Peripheral blood mononuclear cell (primary cell): ENCODE measurements around a stretch of chr3.

DNA sequence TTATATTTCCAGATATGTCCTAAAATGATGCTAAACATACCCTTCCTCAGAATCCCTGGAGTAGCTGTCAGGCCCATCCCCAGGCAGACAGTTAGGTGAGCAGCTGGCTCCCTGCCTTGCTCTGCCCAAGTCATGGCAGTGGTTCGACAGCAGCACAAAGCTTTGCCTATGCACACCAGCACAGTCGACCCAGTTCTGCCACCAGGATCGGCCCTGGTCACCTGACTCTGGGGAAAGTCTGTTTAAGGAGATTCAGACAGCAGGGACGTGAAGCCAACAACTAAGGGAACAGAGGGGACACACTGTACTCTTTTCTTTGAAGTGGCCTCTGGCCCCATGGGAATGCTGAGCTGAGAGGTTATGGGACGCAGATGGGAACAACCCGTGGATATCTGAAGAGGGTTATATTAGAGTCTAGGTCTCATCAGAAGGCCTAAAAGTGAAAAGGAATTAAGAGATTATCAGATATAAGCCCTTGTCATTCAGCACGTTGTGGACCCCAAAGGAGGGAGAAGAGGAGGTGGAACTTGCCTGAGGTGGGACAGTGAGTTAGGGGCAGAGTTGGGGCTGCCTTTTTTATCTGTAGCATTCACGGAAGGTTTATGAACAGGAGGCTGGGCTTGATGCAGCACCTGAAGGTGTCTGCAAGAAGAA, 134.8 kb downstream of the CHDH start:
- PRO-cap, 8 experiments = no peak in any of the 8 experiments

- PRO-cap, 8 experiments = no peak in any of the 8 experiments
Observed at GRCh38 chr3:53816013-53816842, 30.0 kb downstream of the CHDH start.

DNA sequence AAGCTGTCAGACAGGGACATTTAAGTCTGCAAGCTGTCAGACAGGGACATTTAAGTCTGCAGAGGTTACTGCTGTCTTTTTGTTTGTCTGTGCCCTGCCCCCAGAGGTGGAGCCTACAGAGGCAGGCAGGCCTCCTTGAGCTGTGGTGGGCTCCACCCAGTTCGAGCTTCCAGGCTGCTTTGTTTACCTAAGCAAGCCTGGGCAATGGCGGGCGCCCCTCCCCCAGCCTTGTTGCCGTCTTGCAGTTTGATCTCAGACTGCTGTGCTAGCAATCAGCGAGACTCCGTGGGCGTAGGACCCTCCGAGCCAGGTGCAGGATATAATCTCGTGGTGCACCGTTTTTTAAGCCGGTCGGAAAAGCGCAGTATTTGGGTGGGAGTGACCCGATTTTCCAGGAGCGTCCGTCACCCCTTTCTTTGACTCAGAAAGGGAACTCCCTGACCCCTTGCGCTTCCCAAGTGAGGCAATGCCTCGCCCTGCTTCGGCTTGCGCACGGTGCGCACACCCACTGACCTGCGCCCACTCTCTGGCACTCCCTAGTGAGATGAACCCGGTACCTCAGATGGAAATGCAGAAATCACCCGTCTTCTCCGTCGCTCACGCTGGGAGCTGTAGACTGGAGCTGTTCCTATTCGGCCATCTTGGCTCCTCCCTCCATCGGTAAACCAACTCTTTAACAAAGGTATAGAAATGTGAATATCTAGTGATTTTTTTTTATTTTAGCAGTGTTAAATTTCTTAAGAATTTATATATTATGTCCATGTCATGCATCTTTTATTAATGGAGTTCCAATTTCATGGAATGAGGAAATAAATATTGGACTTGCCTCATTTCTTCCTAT, 35.7 kb upstream of the SELENOK start:
- PRO-cap, 8 experiments = no peak in any of the 8 experiments

GRCh38 chr3:54225888-54226205, 103.5 kb downstream of the CACNA2D3 start:
- PRO-cap, 8 experiments = no peak in any of the 8 experiments

DNA sequence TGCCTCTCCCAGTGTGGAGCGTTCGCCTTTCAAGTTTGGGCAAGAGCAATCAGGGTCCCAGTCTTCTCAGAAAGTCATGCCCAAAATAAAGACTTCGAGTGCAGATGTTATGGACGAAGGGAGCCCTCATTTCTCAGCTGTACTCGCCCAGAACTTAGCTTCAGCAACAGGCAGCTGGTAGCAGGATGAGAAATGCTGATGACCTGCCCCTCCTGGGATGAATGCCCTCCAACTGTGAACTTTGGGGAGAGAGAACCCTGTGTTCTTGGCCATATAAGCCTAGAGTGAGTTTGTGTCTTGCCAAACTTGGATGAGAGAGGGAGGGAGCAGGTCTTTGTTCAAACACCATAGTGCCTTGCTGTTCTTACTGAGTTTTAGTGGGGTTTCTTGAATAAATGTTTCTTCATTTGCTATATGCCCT, 400.3 kb downstream of the LRTM1 start:
- PRO-cap, 8 experiments = no peak in any of the 8 experiments

GRCh38 chr3:54953968-54954533, 26.2 kb upstream of the LRTM1 start:
- PRO-cap, 8 experiments = no peak in any of the 8 experiments

DNA sequence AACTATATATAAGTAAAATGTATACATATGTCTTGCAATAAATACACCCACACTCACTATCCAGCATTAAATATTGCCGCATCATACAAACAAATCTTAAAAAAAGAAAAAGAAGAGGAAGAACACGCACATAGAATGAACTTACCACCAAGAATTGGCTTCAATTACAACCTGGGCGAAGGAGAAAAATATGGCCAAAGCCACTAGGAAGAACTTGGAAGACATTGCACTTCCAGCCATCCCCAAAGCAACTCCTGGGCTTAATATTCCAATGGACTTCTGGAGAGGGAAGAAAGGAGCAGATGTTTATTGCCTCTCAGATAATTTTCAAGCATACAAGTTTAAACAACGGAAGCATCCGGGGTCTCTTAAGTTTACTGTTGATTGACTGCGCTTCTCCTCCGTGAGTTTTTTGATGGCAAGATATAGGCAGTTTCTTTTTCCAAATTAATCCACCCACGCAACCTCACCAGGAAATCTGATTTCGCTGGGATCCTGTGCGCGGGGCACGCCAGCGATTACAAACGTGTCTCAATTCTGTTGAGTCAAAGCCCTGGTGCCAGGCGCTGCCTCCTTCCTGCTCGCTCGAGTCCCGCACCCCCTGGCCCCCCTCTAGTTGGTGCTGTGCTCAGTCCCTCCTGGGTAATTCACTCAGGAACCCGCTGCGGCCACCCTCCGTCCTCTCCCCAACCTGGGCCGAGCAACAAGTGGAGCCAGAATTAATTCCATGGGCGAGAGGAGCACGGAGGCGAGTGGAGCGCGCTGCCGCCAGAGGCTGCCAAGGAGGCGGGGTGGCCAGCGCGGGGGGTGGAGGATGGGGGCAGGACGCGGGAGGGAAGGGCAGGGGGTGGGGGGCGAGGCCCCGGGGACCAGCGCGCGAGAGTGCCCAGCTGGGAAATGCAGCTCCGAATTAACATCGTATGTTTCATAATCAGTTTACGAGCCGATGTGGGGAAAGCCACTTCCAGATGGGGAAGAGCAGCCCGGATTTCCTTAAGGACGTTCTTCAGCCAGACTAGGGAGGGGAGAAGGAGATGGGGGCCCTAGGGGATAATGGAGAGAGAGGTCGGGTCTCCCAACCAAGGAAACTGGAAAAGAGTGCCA, 6.1 kb downstream of the WNT5A start:
- PRO-cap, 8 experiments = no peak in any of the 8 experiments

GRCh38 chr3:55483431-55484078, 3.6 kb downstream of the WNT5A start:
- PRO-cap, 8 experiments = no peak in any of the 8 experiments

GRCh38 chr3:55597747-55598264, 110.7 kb upstream of the WNT5A start:
- PRO-cap, 8 experiments = no peak in any of the 8 experiments

DNA sequence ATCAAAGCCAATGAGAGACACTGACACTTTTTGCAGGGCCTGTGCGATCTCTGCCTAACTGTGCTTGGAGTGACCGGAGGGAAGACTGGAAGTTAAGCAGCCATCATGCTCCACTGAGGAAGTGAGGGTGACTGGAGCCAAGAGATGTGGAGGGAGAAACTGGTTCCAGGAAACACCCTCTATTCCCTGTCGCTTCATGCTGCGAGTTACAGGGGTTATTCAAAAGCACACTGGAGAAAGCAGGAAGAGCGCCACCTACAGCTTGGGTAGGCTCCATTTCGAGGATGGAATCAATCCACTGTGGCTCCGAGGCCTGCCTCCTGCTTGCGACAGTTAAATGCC, 122.2 kb upstream of the WNT5A start:
- PRO-cap, 8 experiments = no peak in any of the 8 experiments

DNA sequence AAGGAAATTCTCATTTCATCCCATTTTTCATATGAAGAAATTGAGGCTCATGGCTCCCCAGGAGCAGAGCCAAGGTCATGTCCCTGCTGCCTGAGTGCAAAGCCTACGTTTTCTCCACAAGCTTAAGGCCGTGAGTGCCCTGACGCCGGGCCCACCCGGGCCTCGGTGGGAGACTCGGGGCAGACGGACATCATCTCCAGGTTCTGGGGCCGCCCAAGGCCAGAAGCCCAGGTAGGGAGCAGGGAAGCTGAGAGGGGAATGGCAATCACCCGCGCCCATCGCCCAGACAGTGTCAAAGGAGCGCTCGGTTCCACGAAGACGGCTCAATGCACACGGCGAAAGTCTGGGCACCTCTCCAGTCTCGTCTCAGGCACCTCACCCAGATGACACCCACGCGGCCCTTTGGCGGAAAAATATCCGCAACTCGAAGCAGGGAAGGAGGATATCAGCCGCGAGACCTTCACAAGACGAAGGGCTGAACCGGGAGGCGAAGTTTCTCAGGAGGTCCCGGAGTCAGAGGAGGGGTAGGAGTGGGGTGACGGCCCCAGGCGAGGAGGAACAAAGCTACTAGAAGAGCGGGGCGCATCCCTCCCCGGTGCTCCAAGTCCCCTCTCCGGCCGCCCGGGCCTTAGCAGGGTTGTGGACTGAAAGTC, 940 bp downstream of the IL17RD start:
- PRO-cap, 8 experiments = no peak in any of the 8 experiments

DNA sequence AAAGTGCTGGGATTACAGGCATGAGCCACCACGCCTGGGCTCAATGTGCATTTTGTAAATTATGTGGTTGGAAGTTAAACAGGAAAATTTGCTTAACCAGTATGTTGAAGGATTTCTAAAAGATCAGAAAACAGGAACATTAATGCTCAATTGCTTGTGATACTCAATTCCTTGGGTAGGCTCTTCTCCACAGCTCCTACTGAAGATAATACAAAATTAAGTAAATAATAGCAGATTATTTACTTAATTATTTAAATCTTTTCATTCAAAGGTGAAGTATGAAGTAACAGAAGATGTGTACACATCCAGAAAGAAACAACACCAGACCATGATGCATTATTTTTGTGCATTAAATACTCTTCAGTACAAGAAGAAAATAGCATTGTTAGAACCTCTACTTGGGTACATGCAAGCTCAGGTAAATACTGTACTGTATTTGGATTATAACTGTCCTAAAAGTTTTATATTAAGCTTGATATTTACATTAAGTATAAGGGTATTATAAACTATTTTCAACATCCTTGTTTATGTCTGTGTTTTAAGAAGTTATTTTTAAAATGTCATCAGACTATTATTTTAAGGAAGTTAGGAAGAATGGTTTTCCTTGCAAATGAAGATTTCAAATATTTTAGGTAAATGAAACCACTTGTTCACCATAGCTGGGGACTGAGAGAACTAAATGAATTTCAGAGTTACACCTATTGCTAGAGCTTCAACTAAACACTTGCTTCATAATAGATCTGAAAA, 18.4 kb downstream of the APPL1 start:
- PRO-cap, 8 experiments = no peak in any of the 8 experiments

DNA sequence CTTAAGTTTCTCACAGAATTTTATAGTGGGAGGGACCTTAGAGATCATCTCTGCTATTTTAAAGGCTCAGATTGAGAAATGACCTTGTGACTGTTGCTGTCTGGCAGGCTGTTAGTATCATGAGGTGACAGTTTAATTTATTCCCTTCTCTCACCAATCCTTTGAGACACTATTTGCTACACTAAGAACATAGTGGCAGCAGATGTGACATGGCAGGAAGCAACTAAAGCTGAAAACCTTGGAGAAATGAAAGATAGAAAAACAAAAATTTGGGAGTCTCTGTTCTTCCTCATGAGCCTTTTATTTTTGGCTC, 24.9 kb downstream of the APPL1 start:
- PRO-cap, 8 experiments = no peak in any of the 8 experiments

GRCh38 chr3:57555578-57556179, 395 bp upstream of the PDE12 start:
- PRO-cap, 8 experiments = peak in 7 of 8 experiments; most common plus-strand start chr3:57556044 (in 1); most common minus-strand start chr3:57556028 (in 7)

DNA sequence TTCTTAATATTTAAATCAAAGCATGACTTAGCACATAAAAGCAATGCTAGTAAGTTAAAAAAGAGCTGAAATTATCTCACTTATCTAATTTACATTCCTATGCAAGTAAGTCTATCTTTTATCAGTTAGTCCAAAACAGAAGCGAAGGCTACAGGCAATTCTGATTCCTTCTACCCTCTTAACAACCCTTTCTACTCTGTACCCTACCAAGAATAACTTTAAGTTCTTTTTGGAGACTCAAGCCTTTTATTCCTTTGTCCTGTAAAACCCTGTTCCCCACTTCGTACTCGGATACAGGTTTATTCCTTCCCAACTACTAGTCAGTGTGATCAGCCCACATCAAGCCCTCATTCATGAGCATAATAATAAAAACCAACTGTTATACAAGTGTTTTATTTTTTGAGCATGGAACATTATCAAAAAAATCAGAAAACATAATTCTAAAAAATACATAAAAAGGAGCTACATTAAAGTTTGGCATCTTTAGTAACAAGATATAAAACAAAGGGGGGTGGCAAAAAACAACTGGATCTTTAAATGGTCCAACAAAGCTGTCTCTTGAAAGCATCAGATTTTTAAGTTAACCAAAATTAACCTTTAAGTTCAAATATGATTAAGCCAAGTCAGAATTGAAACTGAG, 10.7 kb downstream of the ARF4 start:
- PRO-cap, 8 experiments = peak in 1 of 8 experiments; most common minus-strand start position 351 of the sequence (in 1)

- PRO-cap, 8 experiments = no peak in any of the 8 experiments
Observed at GRCh38 chr3:57630128-57630874, 33.2 kb upstream of the ARF4 start.

GRCh38 chr3:57893561-57893983, 114.7 kb upstream of the FLNB start:
- PRO-cap, 8 experiments = no peak in any of the 8 experiments

DNA sequence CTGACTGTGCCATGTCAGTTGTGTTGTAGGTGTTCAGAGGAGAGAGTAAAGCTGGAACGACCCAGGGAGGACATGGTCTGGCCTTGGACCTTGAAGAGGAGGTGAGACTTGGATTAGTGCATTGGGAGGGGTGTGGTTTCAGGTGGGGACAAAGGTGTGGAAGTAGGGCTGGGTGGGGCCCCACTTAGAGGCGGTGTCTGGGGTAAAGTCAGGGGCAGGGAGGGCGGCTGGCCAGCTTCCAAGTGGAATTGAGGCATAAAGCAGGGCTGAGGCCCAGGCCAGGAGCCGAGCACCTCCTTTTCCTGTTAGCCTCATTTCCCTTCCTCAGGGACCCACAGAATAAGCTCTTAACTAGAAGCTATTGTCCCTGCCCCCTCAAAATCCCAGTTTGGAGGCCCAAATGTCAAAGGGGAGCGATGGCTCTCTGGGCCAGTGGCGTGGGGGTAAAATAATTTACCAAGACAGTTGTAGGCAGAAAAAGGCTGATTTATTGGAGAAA, 36.2 kb upstream of the FLNB start:
- PRO-cap, 8 experiments = no peak in any of the 8 experiments

DNA sequence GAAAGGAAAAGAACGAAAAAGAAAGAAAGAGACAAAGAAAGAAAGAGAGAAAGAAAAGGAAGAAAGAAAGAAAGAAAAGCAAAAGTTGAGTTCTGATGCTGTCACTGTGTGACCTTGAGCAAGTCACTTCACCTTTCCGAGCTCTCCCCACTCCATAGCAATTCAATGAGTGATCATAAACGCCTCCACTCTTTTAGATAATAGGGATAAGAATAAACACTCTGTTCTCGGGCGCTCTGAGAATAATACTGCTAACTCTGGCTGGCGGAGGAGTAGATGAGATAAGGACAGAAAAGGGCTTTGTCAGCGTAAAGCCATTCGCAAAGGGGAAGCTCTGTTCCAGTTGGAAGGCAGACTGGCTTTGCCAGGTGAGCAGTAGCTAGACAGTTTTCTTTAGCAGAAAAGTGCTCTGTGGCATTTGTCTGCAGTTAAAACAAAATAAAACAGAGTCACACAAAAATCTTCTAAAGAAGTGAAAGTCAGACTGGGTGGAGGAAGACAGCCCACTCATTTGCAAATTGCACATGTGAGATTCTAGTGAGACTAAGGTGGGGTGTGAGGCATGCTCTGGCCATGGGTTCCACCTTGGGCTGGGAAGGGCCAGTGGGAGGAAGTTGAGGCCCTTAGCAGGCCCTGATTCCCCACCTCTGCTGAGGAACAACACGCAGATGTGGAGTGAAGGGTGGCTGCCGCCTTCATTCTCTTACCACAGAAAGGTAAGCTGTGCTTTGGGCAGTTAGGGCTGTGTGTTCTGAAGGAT, 9.5 kb upstream of the FLNB start:
- PRO-cap, 8 experiments = no peak in any of the 8 experiments

- PRO-cap, 8 experiments = peak in 7 of 8 experiments; most common minus-strand start chr3:58009406 (in 7)
Observed at GRCh38 chr3:58008932-58009859, 974 bp downstream of the FLNB start.